ENCODE measurements around the genes GBE1, CHMP2B, CGGBP1 and CSNKA2IP.

DNA sequence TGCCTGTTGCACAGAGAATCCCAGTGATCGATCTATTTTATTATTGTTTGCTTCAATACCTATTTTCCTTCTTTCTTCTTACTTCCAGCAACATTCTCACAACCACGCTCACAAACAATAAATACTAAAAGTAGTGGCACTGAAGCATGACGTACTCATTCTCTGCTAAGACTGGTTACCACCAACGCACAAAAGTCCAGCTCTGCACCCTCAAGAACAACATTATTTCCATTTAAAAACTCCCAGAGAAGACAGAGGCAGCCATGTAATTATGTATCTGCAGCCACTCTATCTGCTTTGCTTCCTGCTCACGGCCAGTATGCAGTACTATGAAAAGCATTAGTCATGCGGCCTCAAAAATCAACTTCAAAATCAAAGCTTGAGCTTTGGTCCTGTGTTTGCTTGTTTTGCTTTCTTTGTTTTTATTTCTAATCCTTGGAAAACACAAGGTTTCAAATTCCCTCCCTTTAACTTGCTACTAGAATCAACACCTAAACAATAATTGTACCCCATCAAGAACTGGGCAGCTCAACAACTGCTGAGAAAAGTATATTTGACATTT lies 37.8 kb downstream of the GBE1 start:
- RRBS, result no CpG with 5 or more reads among the region's 6 CpGs

- RRBS, result no CpG with 5 or more reads among the region's 7 CpGs
Measured at GRCh38 chr3:81726674-81727252, 34.7 kb downstream of the GBE1 start.

DNA sequence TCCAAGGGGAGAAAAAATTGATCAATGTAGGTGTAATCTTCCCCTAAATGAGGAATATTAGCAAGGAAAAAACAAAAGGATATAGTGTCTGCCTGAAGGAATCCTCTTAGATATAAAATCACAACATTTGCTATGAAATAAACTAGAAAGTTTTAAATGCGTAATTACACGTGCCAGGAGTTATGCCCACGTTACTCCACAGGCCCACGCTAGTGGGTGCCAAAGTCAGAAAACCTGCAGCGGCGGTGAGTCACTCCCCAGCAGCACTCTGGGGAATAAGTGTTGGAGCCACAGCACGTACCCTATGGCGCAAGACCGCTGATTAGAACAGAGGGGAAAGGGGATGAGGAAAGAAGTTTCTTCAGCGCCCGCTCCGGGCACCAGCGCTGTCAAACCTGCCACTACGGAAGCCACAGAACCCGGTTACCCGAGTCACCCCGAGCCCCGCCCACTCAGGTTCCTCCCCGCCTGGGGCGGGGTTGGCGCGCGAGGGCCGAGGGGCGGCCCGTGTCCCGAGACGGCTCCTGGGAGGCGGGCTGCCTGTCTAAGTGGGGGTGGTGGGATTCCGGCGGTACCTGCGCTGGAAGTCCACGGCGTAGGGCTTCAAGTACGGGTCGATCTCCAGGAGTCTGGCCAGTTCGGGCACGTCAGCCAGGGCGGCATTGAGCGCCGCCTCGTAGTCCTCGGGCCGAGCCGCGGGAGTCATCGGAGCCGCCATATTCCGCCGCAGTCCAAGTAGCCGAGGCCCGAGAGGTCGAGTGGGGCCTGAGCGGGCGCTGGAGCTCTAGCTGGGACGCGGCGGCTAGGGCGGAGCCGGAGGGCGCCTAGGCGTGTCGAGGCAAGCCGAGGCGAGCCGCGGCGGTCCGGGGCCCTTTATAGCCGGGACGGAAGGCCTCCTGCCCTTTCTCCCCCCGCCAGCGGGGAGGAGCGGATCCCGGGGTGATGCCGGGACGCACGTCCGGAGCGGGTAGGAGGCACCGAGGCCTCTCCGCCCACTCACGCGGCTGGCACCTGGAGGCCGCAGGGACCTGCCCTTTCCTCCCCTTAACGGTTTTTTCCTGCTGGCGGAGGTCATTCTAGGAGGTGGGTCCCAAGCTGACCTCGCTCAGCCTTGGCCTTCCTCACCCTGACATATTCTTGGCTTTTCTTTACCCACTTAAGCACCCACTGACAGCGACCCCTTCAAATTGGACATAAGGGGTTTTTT lies at the start of gene GBE1:
Gene GBE1 (minus strand): TSS at position 846 of the 1,207 bp plus-strand sequence.
- RRBS, result 3% methylated on average over 20 of the region's 89 CpGs

DNA sequence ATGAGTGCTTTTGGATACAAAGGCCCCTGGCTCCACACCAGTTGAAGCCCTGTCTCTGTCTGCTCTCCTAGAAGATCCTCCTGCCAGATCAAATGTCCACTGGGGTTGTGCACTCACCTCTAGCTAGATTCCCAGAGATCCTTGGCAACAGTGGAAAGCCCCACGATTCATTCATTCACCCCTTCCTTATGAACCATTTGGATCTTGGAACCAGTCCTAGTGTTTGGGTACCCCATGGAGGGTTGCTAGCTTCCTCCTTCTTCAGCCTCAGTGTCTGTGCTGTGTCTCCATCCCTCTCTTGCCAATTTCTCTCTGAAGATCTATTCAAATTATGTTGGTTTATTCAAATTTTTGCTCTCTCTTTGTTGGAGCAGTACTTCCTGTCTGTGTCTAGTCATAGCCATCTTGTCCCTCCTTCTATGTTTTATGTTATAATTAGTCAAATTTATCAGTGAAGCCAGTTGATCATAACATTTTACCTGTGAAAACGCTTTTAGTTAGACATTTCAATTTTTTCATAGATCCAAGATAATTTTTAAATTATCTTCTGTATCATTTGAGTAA lies 307.9 kb downstream of the VGLL3 start:
- RRBS, result no CpG with 5 or more reads among the region's 2 CpGs

DNA sequence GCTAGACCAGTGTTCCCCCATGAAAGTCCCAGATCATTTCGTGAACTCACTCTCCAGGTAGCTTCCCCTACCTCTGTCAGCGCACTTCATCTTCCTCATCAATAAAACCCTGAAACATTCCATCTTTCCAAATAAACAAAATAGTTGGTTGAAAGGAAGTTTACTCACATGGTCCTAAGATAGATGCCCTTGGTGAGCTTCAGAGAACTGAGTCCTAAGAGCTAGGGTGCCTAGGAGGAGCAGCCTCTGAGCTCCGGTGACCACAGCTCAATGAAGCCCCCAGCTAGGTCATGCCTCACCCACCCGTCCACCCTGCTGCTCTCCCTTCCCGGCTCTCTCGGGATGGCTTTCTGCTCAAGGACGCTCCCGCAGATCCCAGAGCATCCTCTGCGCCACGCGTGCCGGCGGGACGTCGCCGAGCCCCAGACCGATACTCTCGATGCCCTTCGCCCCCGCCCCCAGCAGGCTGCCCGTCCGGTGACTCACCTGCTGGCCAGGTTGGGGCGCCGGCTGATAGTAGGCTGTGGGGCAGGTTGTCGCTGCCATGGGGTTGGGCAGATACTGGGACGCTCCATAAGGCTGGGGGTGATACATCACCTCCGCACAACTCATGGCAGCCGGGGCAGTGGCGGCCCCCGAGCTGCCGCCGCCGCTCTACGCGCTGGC lies 684 bp downstream of the VGLL3 start:
- RRBS, result 7% methylated on average over 20 of the region's 35 CpGs

GRCh38 chr3:86993742-86994079 lies 2.8 kb upstream of the VGLL3 start:
- RRBS, result no CpG with 5 or more reads among the region's 6 CpGs

GRCh38 chr3:87226963-87228113 lies at the start of gene CHMP2B:
CHMP2B (plus strand) TSS chr3:87227309.
- RRBS, result 0% methylated on average over 5 of the region's 69 CpGs

DNA sequence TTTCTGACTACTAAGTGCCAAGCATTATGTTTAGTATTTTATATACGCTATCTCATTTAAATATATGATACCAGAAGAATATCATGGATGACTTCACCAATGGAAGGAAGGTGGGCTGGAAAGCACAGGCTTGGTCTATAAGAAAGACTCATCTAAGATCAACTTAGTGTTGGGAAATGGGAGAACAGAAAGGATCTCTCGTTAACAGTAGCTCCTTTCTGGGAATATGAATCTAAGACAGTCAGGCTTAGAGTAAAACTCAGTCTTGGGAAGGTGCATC lies 1.1 kb upstream of the HTR1F start:
- RRBS, result no CpG with 5 or more reads among the region's 2 CpGs

GRCh38 chr3:87793615-87793911 lies 1.1 kb downstream of the HTR1F start:
- RRBS, result no CpG with 5 or more reads among the region's 4 CpGs

DNA sequence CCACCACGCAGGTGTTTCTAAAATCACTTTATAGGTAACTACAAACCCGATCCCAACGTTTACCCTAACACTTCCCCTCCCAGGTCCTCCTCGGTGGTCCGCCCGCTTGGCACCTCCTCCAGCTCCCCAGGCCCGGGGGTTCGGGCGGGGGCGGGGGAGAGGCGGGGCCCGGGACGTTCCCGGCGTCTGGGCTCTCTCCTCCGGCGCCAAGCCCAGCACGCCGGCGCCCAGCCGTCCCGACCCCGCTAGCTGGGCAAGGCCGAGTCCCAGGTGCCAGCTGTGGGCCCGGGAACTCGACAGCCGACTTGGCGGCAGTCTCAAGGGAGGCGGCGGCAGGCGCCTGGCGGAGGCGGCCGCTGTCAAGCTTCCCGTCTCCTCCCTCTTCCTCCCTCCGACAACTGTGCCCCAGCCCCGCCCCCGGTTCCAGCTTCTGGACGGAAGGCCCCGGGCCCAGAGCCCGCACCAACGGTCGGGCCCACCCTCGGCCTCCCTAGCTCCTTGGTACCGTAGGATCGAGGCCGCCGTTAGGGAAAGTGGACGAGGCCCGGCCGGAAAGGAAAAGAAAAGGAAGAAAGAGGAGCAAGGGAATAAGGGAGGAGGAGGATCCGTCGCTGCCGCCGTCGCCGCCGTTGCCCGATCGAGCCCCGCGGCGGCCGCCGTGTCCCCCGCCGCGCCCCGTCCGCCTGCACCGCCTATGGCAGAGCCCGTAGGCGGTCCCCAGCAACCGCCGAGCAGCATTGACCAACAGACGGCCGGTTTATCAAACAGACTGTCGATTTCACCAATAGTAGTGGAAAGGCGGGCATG lies at the start of gene CGGBP1:
Gene CGGBP1 (minus strand): TSS at position 696 of the 807 bp plus-strand sequence.
- RRBS, result 2% methylated on average over 24 of the region's 79 CpGs

DNA sequence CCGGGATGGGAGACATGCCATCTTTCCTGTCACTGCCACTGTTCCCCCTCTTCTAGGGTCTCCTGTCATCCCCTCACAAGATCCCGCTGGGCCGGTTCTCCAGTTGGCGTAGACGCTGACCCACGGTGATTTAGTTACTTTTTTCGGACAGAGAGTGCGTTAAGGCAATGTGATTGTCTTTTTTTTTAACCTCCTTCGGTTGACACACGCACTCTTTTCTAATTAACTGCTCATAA lies 804 bp downstream of the ZNF654 start:
- RRBS, result 6% methylated on average over 3 of the region's 10 CpGs

- RRBS, result no CpG with 5 or more reads among the region's 16 CpGs
Measured at GRCh38 chr3:88148991-88149484, 721 bp upstream of the C3orf38 start.

- RRBS, result no CpG with 5 or more reads among the region's 15 CpGs
Measured at GRCh38 chr3:88189109-88189710, 39.5 kb downstream of the C3orf38 start.

DNA sequence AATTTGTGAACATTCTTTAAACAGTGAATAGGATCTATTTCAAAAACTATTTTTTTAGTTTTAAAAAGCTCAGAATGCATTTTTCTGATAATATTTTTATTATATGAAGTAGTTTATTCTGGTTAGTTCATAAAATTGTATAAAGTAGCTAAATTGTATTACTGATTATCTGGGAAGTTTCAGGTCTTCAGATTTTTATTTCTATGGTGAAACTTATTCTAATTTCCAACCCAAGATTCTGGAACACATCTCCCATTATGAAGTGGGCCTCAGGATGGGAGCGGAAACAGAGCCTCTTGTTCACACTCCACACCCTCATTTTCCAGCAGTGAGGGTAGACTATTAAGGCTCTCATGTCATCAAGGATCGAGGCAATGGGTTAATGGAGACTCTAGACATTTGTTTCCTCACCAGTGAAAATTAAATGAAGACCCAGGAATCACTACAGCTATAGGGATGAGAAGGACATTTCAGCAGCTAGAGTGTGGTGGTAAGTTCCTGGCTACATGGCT lies at the start of gene CSNKA2IP:
Gene CSNKA2IP (plus strand): TSS at position 303 of the 512 bp plus-strand sequence.
- RRBS, result no CpG with 5 or more reads among the region's 2 CpGs

- RRBS, result no CpG with 5 or more reads among the region's 16 CpGs
Measured at GRCh38 chr3:89747279-89747935, 640.0 kb downstream of the EPHA3 start.

- RRBS, result 88% methylated on average over 6 of the region's 44 CpGs
Measured at GRCh38 chr3:94937640-94938358, 874.9 kb downstream of the NSUN3 start.

GRCh38 chr3:96617088-96617601 lies 197.2 kb upstream of the EPHA6 start:
- RRBS, result no CpG with 5 or more reads among the region's 12 CpGs

DNA sequence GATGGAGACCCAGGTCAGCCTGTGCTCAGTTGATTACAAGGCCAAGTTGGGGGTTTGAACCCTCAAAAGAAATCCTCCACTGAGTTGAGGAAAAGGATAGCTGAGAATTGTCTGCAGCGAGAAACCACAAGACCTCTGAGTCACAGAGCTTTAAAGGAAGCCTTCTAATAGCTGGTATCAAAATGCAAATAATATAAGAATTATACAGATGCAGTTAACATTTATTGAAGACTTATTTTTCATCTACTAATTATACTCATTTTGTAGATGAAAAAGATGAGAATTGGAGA lies 30.5 kb downstream of the GPR15 start:
- RRBS, result no CpG with 5 or more reads among the region's 1 CpG

DNA sequence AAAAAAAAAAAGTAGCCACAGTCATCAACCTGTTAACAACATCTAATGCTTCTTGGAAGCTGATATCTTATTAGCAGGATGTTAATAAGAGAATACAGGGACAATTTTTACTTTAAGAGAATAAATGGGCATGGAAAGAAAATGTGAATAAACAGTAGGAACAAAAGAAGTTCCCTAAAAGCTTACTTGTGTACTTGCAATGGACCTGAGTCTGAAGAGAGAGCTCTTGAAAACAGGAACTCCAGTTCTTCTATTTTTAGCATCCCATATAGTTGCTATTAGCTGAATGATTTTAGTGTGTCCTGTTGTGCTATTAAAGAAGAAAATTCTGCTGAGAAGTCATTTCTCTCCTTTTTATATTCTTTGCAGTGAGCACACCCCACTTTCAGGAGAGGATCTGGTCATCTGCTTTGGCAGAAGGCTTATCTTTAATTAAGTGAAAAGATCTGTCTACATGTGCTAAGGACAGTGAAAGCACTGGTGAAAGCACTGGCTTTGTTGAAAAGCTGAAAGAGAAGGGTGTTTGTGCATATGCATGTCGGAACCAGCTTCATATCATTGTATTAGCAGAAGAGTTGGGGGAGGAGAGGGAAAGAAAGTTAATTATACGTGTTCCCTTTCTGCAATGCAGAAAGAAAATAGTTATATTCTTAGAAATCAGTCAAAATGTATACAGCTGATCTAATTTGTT lies 1.4 kb upstream of the ST3GAL6 start:
- RRBS, result no CpG with 5 or more reads among the region's 2 CpGs

DNA sequence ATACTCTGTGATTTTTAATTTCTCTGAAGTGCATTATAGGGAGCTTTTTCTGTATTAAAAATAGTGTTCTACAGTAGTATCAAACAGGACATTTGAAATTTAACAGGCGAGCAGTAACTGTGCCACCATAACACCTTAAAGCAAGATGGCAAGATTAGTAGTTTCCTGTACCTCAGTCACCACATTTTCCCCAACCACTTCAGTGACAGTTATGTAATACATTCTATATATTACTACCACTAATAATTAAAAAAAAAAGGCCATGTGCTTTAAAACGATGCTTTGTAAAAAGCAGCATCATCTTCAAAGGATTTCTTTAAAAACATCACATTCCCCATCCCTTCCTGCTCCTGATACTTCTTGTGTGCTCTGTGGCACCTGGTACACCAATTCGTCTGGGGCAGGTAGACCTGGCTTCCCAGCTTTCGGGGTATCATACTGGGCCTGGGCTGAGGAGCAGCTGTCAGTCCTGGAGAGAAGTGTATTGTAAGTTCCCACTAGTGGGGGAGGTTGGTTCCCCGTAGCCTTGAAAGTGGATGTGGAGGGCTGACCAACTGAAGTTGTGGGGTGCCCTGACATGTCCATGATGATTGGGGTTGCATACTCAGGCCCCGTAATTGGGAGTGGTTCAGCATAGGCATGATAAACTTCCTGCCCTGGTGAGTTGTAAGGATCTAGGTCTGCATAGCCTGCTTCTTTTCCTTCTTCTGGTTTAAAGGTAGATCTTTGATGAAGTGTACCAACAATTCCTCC lies 36.1 kb downstream of the ST3GAL6 start:
- RRBS, result no CpG with 5 or more reads among the region's 6 CpGs

Data from GM19240 (cell line).